Uterus (tissue), 7 donors: ENCODE measurements around a stretch of chr11.

DNA sequence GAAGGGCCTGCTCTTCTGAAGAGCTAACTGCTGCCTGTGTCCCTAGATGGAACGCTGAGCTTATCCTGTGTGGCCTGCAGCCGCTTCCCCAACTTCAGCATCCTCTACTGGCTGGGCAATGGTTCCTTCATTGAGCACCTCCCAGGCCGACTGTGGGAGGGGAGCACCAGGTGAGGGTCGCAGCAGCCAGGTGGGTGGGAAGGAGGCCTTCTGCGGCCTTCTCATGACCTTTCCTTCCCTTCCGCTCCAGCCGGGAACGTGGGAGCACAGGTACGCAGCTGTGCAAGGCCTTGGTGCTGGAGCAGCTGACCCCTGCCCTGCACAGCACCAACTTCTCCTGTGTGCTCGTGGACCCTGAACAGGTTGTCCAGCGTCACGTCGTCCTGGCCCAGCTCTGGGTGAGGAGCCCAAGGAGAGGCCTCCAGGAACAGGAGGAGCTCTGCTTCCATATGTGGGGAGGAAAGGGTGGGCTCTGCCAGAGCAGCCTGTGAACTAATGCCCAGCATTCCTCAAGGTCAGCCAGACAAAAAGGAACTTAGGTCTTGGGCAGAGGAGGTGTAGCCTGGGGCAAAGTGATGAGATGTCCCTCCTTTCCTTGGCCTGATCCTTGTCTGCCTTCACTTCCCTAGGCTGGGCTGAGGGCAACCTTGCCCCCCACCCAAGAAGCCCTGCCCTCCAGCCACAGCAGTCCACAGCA is 2.6 kb downstream of the IL18BP start:
- PRO-cap, 4 experiments = no peak in any of the 4 experiments
- RAMPAGE, long total RNA, 2 experiments = no peak in any of the 2 experiments
- RRBS = no CpG with 5 or more reads among the region's 13 CpGs

DNA sequence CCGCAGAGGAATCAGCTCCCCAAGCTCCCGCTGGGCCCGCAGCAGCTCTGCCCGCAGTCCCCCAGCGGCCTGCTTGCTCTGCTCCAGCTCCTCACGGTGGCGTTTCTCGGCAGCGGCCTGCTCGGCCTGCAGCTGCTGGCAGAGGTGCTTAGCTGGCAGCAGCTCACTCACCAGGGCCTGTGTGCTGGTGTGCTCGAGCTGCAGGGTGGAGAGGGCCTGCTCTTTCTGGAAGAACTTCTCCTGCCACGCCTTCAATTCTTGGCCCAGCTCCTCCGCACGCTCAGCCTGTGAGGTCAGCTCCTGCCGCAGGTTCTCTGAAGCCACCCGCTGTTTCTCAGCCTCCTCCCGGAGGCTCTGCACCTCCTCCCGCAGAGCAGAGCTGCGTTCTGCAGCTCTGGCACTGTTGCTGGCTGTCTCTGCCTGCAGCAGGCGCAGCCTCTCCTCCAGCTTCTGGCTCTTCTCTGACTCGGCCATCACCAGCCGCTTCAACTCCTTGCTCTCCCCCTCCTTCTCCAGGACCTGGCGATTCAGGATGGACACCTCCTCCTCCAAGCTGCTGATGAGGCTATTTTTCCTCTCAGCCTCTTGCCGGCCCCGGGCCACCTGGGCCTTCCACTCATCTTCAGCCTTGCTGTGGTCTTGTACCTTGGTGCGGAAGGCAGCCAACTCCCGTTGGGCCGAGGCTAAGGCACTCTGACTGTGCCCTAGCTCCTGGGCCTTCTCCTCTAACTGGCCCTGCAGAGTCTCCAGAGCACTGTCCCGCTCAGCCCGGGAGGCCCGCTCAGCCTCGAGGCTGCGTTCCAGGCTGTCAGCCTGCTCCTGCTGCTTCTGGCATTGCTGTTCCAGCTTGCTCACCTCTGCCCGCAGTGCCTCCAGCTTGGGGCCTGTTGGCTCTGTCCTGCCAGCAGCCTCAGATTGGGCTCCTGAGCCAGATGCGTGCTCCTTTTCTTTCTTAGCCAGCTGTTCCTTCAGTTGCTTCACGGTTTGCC is 14.8 kb downstream of the IL18BP start:
- PRO-cap, 4 experiments = peak in 1 of 4 experiments; most common minus-strand start position 463 of the sequence (in 1)
- RAMPAGE, long total RNA, 2 experiments = no peak in any of the 2 experiments
- RRBS = no CpG with 5 or more reads among the region's 36 CpGs

DNA sequence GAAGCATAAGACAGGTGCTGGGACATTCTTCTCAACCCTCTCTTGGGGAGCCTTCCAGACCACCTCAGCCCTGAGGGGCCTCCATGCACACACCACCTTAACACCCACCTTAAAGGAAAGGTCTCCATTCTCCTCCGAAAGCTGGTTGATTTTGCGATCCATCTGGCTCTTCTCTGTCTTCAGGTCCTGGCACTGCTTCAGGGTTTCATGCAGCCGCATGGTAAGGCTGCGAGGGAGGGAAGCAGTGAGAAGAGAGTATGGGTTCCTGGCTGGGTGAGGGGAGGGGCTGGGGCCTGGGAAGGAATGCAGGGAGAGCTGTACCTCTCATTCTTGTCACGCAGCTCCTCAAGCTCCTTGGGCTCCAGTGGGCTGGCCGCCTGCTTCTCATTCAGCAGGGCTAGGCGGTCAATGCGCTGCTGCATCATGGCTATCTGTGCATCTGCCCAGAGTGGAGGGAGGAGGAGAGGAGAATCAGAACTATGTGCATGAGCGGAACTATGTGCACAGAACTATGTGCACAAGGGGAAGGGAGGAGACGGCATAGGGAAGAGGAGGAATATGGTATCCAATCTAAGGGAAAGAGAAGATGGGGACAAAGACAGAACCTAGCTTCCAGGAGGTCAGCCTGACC is 19.5 kb downstream of the IL18BP start:
- PRO-cap, 4 experiments = no peak in any of the 4 experiments
- RAMPAGE, long total RNA, 2 experiments = start-site peak on the minus strand in 1 of 2 experiments, centred at positions 210 to 395 of the sequence, 20 to 119 reads per replicate
- RRBS = no CpG with 5 or more reads among the region's 10 CpGs

GRCh38 chr11:72069241-72069706 is 11.1 kb downstream of the NUMA1 start:
- PRO-cap, 4 experiments = peak in 3 of 4 experiments; most common minus-strand start chr11:72069570 (in 3)
- RAMPAGE, long total RNA, 2 experiments = no peak in any of the 2 experiments

DNA sequence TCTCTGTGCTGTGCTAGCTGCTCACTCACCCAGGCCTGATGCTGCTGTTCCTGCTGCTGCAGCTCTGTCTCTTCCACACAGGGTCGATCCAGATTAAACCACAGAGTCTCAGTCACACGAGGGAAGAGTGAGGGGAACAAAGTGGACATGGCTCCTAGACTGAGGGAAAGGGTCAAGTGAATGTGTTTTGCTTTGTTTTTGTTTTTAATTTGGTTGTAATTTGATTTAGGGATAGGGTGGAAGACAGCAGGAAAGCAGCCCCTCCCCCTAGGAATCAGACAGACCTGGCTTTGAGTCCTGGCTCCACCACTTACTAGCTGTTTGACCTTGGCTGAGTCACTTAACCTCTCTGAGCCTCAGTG is 1.4 kb downstream of the ANAPC15 start:
- PRO-cap, 4 experiments = no peak in any of the 4 experiments
- RAMPAGE, long total RNA, 2 experiments = no peak in any of the 2 experiments
- RRBS = no CpG with 5 or more reads among the region's 2 CpGs

- PRO-cap, 4 experiments = no peak in any of the 4 experiments
- RAMPAGE, long total RNA, 2 experiments = no peak in any of the 2 experiments
- RRBS = no CpG with 5 or more reads among the region's 3 CpGs
Measured at GRCh38 chr11:72217746-72218264, 1.2 kb downstream of the FOLR2 start.

GRCh38 chr11:72233860-72234614 is 9.5 kb downstream of the INPPL1 start:
- PRO-cap, 4 experiments = no peak in any of the 4 experiments
- RAMPAGE, long total RNA, 2 experiments = start-site peak on the plus strand in 1 of 2 experiments, at chr11:72234079-72234377 at its widest, 8 reads per replicate
- RRBS = no CpG with 5 or more reads among the region's 8 CpGs

DNA sequence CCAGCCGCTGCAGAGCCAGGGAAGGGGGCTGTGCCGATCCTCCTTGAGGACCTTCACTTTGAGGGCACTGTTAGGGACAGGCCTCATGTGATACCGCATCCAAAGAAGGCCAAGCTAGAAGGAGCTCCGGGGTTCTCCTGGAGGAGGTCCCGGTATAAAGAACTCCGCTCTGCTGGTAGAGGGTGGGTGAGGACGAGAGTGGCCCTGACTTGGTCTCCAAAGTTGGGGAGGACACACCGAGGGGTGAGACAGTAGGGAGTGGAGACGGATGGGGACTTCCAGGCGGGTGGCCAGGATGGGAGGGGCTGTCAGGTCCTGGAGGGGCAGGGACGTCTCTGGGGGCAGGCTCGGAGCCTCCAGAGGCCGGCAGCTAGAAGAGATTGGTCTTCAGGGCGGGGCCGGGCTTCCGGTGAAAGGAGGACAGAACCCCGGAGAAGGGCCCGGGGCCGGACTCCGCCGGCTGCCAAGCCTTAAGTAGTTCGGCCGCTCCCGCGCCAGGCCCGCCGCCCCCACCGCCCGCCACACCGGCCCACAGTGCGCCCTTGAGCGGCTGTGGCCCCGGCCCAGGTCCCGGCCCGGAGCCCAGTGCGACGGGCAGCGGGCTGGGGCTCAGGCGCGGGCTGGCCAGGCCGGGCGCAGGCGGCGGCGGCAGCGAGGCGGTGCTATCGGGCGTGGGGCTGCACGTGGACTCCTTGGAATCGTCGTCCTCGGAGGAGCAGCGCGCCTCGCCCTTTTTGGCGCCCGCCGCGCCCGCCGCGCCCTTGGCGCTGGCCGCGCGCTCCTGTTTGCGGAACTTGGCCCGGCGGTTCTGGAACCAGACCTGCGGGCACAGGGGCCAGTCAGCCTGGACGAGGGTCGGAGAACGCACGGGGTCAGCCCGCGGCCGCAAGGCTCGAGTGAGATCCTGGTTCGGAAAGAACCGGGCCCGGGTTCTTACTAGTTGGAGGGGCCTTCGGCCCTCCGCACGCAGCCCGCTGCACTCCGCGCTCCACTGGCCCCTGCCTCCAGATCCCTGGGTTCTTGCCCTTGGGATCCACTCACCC is 4.3 kb downstream of the PHOX2A start:
- PRO-cap, 4 experiments = peak in 2 of 4 experiments; most common plus-strand start position 386 of the sequence (in 1); most common minus-strand start position 270 of the sequence (in 1)
- RAMPAGE, long total RNA, 2 experiments = no peak in any of the 2 experiments
- RRBS = 2% methylated on average over 23 of the region's 88 CpGs

DNA sequence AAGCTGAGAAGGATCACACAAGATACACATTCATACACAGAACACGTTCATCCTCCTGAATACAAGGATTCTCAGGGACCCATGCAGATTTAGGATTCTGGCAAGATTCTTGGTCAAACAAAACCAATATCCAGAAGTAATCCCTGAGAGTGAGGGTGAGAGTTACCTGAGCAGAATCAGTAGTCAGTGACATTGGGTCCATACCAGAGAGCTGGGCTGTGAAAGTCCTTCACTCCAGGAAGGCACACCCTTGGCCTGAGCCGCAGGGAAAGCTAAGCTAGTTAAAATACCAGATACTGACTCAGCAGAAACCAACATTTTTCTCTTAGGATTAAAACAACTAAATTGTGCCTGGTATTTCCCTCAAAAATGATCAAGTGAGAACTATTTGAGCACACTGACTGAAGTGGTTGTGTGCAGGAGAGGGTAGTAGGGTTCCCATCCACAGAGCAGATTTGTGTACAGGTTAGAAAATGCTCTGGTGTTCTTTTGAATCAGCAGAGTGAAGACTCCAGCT is 100.5 kb upstream of the CLPB start:
- PRO-cap, 4 experiments = no peak in any of the 4 experiments
- RAMPAGE, long total RNA, 2 experiments = no peak in any of the 2 experiments
- RRBS = no CpG with 5 or more reads among the region's 2 CpGs

GRCh38 chr11:72575591-72575942 is 98.7 kb downstream of the PDE2A start:
- PRO-cap, 4 experiments = no peak in any of the 4 experiments
- RAMPAGE, long total RNA, 2 experiments = no peak in any of the 2 experiments
- RRBS = no CpG with 5 or more reads among the region's 5 CpGs

- PRO-cap, 4 experiments = no peak in any of the 4 experiments
- RAMPAGE, long total RNA, 2 experiments = no peak in any of the 2 experiments
- RRBS = no CpG with 5 or more reads among the region's 7 CpGs
Measured at GRCh38 chr11:72656803-72657286, 17.4 kb downstream of the PDE2A start.

DNA sequence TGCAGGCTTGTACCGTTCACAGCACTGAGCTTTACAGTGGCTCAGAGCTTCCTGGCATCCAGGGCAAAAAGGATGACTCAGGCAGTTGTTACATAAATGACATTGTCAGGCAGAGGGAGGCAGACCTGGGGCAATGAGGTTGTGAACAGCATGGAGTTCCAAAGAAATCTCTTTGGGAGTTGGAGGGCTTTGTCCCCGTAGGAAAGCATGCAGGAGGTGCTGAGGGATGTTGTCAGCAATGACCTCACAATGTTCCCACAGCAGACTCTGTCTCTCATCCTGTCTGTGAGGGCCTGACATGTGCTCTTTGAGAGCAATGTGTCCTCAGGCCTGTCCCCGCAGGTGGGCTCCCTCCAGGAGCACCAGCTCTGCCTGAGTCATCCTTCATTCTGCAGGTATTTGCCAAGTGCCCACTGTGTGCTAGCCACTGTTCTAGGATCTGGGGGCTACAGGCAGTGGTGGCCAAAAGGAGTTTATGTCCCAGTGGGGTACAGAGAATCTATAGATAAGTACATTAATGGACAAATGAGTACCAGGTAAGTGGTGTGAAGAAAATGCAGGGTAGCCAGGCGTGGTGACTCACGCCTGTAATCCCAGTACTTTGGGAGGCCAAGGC is 26.0 kb upstream of the PDE2A start:
- PRO-cap, 4 experiments = no peak in any of the 4 experiments
- RAMPAGE, long total RNA, 2 experiments = no peak in any of the 2 experiments
- RRBS = no CpG with 5 or more reads among the region's 5 CpGs

DNA sequence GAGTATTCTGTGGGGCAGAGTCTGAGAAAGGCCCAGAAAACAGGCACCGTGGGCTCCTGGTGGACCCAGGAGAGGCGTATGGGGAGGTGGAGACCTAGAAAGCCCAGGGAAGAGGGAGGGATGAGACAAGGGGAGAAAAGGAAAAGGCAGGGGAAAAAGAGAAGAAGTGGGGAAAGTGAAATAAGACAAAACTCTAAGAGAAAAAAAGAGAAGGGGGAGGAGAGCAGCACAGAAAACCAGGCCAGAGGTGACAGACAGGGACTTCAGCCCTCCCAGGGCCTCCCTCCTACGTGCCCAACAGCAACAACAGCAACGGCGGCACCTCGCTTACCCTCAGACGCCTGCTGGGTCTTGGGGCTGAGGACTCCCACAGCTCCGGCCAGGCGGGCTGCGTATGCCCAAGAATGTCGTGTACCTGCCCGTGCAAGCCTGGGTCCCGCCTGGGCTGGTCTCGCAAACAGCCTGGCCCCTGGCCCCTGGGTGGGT is 30.6 kb downstream of the ARAP1 start:
- PRO-cap, 4 experiments = peak in 1 of 4 experiments; most common plus-strand start position 336 of the sequence (in 1)
- RAMPAGE, long total RNA, 2 experiments = no peak in any of the 2 experiments
- RRBS = no CpG with 5 or more reads among the region's 14 CpGs

GRCh38 chr11:72723469-72723938 is 28.7 kb downstream of the ARAP1 start:
- PRO-cap, 4 experiments = no peak in any of the 4 experiments
- RAMPAGE, long total RNA, 2 experiments = no peak in any of the 2 experiments
- RRBS = no CpG with 5 or more reads among the region's 9 CpGs

DNA sequence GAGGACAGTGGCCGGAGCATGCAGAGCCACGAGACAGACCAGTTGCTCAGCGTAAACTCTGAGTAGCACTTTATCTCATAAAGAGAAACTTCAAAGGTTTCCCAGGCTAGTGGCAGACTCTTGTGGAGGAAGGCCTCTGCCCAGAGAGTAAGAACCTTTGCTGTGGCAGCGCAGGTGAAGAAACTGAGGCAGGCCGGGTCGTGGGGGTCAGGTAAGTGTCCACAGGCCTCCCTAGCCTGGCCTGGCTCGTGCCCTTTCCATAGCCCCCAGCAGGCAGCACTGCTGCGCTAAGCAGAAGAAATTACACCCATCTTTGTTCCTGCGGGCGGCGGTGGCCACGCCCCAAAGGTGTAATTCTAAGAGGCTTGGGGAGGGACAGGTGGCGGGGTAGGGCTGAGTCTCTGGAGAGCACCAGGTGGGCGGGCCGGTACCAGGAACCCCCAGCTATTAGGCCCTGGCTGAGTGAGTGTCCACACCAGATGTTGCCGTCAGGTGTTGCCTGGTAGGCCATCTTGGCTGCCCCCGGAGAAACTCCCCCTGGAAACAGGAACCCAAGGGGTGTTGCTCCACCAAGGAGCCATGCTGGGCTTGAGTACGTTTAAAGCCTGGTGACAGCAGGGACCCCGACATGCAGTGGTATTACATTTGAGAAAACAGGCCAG is 12.2 kb upstream of the ARAP1 start:
- PRO-cap, 4 experiments = no peak in any of the 4 experiments
- RAMPAGE, long total RNA, 2 experiments = no peak in any of the 2 experiments
- RRBS = 41% methylated on average over 2 of the region's 19 CpGs

DNA sequence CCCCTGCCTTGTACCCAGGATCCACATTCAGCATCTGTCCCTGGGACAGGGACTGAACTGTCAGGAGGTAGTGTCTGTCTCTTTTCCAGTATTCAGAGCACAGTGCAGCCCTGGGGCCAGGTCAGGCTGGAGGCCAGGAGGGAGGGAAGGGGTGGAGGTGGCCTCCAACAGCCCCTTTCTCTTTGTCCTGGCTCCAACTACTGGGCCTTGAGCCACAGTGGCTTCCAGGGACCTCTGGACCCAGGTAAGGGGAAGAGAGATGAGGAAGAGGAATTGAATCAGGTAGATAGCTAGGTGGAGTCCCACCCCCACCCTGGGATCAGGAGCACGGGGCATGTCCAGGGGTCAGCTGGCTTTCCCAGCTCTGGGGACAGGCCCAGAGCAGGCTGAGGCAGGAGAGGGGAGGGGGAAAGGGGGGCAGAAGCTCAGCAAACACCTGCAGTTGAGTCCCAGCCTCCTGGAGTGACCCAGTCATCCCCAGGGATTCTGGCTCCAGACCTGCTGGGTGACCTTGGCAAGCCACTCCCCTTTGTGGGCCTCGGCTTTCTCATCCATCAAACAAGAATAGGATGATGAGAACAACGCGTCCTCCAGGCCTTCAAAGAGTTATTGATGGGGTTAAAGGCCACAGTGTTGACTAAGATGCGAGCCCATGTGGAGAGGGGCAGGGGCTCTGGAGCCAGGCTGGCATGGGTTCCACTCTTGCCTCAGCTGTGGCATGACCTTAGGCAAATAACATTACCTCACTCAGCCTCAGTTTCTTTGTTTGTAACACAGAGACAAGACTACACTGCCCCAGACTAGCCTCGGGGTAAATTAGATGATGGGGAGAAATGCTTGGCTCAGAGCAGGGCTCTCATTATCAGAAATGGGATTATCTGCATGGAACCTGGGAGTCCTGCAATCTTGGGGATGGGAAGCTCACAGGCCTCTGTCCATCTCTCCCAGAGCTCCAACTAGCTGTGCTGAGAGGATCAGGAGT is 16.0 kb downstream of the STARD10 start:
- PRO-cap, 4 experiments = no peak in any of the 4 experiments
- RAMPAGE, long total RNA, 2 experiments = no peak in any of the 2 experiments
- RRBS = no CpG with 5 or more reads among the region's 6 CpGs

GRCh38 chr11:72807094-72807767 is 7.0 kb upstream of the ATG16L2 start:
- PRO-cap, 4 experiments = no peak in any of the 4 experiments
- RAMPAGE, long total RNA, 2 experiments = no peak in any of the 2 experiments
- RRBS = no CpG with 5 or more reads among the region's 5 CpGs

DNA sequence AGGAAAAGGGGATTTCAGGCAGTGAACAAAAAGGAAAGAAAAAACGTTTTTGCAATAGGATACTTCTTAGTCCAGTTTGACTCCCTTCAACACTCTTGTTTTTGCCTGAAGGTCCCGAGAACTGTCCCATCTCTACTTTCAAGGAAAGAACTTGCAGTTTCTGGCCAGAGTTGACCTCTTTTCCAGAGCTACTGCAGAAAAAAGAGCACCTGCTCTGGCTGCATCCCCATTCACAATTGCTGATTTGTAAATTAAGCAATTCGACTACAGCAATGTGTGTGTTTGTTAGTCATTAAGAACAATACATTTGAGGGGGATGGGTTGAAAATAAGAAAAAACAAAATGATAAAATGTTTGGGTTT is 160.0 kb downstream of the FCHSD2 start:
- PRO-cap, 4 experiments = no peak in any of the 4 experiments
- RAMPAGE, long total RNA, 2 experiments = no peak in any of the 2 experiments
- RRBS = no CpG with 5 or more reads among the region's 3 CpGs

DNA sequence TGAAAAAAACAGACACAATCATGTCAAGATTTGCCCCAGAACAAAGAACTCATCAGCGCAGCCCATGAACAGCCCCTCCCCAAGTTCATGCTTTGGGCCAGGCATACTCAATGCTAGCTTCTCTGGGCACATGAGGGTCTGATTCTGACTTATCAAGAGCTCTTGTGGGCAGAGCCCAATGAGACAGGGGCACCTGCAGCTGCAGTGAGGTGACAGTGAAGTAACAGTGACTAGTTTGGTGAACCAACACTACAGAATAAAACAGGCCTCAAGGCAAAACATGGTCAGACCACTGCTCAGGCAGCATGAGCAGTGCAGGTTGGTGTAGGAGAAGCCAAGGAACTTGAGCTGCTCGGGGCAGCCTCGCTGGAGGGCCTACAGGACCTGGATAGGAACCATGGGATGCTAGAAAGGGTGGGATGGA is 10.3 kb upstream of the FCHSD2 start:
- PRO-cap, 4 experiments = no peak in any of the 4 experiments
- RAMPAGE, long total RNA, 2 experiments = no peak in any of the 2 experiments
- RRBS = no CpG with 5 or more reads among the region's 3 CpGs

- PRO-cap, 4 experiments = no peak in any of the 4 experiments
- RAMPAGE, long total RNA, 2 experiments = no peak in any of the 2 experiments
- RRBS = 25% methylated on average over 4 of the region's 8 CpGs
Measured at GRCh38 chr11:73292538-73293011, 15.5 kb upstream of the ARHGEF17 start.